Daoy (cell line): ENCODE results near the gene C2orf73.

GRCh38 chr2:54122802-54123683 lies 133.0 kb downstream of the TSPYL6 start:
- RAMPAGE, long total RNA: no peak

GRCh38 chr2:54207617-54208496 lies 48.2 kb downstream of the TSPYL6 start:
- RAMPAGE, long total RNA: no peak

DNA sequence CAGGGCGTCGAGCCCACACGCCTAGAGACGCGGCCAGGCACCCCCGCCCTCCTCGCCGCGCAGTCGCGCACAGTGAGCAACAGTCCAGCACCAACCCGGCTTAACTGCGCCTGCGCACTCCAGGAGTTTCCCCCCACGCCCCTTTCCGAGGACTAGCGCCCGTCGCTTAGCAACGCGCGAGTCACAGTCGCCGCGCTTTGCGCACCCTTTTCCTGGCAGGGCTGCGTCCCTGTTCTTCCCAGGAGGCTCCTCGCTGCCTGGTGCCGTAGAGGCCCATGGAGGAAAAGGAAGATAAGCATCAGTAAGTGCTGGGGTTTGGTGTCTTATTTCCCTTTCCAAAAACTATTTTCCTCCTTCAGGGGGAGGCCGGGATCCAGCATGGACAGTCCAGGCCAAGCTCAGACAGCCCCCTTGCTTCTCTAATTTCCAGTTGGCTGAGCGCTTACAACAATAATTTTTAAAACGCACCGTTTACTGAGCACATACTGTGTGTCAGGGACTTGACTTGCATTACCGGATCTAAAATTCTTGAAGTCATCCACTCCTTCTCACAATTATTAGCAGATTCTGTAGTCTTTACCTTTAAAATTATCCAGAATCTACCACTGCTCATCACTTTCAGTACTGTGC lies at the start of gene C2orf73:
C2orf73 (plus strand) TSS at position 184 of the 630 bp plus-strand sequence.
- RAMPAGE, long total RNA: no peak

DNA sequence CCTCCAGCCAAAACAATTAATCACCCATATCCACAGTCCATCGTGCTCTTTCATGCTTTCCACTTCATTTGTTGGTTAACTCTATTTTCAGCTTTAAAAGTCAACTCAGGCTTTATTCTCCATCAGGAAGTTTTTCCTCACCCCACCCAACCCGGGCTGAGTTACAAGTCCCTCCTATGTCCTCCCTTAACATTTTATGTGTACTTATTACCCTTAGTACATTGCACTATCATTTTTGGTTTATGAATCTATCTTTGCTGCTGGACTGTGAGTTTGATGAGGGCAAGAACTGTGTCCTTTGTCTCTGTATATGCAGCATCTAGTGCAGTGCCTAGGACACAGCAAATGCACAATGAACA lies 27.6 kb upstream of the SPTBN1 start:
- RAMPAGE, long total RNA: no peak

- RAMPAGE, long total RNA: no peak
Observed at GRCh38 chr2:54429582-54430330, 26.4 kb upstream of the SPTBN1 start.

GRCh38 chr2:54457365-54458189 lies 1.4 kb downstream of the SPTBN1 start:
- RAMPAGE, long total RNA: no peak

DNA sequence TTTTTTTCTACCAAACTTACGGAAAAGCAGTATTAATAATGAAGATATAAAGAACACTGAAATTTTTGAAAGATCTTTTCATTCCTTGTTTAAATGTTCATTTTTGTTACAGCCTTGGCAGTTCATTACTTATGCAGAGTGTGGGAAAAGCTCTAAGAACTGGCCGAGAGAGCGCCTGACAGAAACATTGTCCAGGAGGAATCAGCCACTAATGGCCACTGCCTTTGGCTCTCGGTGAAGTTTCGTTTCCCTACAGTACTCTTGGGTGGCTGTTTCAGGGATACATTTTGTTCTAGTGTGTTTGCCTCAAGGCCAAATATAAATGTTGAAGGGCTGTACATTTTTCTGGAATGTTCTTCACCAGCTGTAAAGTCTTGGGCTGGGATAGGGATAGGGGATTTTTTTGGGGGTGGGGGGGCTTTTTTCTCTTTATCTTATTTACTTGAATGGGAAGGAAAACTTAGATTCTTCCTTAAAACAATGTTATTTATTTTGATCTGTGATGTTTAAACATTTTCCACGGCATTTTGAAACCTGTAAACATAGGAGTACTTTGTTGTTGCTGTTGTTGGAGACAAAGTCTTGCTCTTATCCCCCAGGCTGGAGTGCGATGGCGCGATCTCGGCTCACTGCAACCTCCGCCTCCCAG lies 10.8 kb downstream of the SPTBN1 start:
- RAMPAGE, long total RNA: no peak

GRCh38 chr2:54532319-54533061 lies 76.4 kb downstream of the SPTBN1 start:
- RAMPAGE, long total RNA: no peak

DNA sequence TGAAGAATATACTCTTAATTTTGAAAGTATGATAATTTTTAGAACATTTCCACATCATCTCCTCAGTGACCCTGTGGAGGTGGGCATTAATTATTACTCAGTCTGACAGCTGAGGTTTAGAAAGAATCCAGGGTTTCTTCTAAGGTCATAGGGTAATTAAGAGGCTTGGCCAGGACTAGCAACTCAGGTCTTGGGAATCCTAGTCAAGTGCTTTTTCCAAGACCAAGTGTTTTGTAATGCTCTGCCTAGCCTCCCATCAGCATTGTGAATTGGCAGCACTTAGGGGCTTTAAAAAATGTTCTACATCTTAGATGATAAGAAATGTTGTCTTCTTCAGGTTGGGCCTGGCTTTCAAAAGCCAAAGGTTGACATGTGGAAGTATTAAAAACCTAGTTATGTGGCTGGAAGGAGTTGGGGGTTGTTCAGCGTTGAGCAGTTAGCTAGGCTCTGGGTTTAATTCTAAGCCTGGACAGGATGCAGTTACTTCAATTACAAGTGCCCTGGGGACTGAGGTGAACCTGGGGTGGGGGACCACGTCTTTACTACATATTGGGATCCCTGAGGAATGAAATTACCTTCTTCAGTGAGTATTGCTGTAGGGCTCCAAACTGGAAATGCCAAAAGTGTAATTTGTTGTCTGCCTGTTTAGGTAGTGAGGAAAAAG lies 100.7 kb downstream of the SPTBN1 start:
- RAMPAGE, long total RNA: no peak

DNA sequence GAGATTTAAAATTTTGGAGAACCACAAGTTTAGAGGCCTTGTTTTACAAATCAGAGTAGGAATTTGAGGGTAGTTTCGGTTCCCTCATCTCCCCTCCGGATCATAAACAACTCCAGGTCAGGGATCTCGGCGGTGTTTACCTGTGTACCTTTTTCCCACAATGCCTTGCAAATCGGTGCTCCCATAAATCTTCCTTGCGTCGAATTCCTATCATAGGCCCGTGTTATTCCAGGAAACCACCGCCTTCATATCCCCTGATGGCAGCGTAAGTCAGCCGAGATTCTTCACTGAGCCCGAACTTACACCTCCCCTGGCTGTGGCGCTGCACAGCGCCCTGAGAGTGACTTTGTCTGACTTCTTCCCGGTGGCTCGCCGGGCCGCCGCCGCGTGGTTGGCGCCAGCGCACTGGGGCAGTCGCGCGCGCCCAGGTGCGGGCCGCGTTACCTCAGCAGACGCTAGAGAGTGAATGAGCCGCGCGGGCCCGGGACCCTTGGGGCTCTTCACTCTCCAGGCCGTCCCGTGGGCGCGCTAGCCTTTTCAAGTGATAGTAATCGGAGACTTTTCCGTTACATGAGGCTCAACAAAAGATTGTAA lies 101.5 kb downstream of the SPTBN1 start:
- RAMPAGE, long total RNA: no peak

DNA sequence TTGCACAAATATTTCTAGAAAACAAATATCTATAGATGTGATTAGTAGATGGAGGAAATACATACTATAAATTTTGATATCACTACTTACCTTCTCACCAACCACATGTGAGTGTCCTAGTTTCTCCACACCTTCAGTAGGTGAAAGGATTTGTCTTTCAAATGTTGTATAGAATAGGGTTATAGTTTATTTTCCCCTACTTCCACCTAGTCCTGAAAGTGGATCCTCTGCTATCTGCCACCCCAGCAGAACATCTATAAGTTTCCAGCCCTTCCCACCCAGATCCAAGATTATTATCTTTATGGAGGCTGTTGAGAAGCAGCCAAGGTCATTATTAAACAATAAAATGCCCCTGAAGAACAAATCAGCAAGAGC lies 128.2 kb downstream of the SPTBN1 start:
- RAMPAGE, long total RNA: no peak

- RAMPAGE, long total RNA: no peak
Observed at GRCh38 chr2:54595978-54597086, 127.1 kb upstream of the EML6 start.

GRCh38 chr2:54599759-54600482 lies 123.5 kb upstream of the EML6 start:
- RAMPAGE, long total RNA: no peak

GRCh38 chr2:54623204-54623925 lies 100.1 kb upstream of the EML6 start:
- RAMPAGE, long total RNA: no peak

DNA sequence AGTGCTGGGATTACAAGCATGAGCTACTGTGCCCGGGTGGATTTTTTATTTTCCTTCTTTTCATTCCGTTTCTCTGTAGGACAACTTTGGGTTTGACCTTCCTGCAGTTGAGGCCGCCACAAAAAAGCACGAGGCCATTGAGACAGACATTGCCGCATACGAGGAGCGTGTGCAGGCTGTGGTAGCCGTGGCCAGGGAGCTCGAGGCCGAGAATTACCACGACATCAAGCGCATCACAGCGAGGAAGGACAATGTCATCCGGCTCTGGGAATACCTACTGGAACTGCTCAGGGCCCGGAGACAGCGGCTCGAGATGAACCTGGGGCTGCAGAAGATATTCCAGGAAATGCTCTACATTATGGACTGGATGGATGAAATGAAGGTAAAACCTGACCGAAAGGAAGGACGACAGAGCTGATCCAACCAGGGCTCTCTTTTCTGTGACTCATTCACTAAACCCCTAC lies 97.6 kb upstream of the EML6 start:
- RAMPAGE, long total RNA: no peak

GRCh38 chr2:54636142-54636396 lies 87.4 kb upstream of the EML6 start:
- RAMPAGE, long total RNA: no peak

GRCh38 chr2:54645835-54646561 lies 77.5 kb upstream of the EML6 start:
- RAMPAGE, long total RNA: no peak

DNA sequence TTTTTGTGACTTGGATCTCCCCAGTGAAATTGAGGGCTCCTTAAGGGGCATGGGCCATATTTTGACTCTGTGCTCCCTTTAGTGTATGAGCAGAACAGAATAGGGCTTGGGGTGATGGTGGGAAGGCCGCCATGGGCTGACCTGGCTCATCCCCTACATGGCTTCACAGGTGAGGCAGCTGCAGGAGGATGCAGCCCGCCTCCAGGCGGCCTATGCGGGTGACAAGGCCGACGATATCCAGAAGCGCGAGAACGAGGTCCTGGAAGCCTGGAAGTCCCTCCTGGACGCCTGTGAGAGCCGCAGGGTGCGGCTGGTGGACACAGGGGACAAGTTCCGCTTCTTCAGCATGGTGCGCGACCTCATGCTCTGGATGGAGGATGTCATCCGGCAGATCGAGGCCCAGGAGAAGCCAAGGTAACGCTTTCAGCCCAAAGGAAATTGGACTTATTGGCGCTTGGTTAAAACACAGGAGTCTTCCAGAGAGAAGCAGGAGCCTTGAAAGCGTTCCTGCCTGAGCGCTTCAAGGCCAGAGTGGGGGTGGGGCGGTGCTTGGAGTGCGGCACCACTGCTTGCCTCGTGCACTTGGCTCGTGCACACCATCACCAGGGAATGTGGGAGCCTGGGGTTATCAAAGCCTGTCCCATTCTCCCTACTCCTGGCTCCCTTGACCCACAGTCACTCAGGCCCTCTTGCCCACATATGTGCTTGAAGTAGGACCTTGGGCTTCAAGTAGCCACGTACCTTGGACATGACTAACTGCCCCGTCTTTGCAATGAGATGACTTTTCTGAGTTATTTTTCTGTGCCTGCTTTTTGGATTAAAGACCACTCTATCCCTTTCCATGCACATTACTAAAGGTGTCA lies 69.8 kb upstream of the EML6 start:
- RAMPAGE, long total RNA: no peak

- RAMPAGE, long total RNA: no peak
Observed at GRCh38 chr2:54880002-54880399, 156.5 kb downstream of the EML6 start.

DNA sequence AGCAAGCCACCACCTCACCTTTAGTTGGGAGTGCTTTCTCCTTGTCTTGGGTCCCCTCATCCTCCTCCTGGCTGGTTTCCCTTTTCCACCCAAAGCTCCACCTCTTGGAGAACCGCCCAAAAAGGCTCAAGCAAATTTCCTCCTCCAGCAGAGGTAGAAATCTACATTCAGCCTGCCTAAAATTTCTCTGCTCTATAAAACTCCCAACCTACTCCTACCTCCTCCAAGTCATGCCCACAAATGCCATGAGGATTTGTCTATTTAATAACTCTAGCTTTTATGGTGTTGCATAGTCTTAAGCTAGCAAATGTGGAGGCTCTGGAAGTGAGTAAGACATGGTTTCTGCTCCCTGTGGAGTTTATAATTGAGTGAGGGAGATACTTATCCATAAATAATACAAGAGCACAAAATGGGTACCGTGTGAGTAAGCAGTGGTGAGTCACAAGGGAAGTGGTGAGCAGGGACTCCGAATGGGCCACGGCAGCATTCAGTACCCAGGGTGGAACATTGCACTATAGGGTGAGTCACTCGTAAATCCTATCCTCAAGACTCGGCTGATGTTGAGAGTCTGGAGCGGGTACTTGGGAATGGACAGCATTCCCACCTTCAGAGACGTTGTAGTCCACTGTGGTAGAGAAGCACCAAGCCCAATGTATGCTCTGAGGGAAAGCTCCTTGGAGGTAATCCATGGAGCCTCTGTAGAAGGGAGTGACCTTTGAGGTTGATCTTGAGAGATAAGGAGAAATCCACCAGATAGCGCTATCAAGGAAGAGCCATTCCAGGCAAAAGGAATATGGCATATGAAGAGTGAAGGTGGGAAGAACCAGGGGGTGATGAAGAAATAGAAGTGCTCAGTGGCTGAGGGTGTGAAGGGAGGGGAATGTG lies 146.2 kb downstream of the RTN4 start:
- RAMPAGE, long total RNA: no peak